Melanocyte of skin (primary cell): ENCODE measurements around a stretch of chr17.

- CAGE, long polyA plus RNA, 2 experiments, result no peak in any of the 2 experiments
Observed at GRCh38 chr17:47696597-47697206, 2.7 kb downstream of the TBKBP1 start.

DNA sequence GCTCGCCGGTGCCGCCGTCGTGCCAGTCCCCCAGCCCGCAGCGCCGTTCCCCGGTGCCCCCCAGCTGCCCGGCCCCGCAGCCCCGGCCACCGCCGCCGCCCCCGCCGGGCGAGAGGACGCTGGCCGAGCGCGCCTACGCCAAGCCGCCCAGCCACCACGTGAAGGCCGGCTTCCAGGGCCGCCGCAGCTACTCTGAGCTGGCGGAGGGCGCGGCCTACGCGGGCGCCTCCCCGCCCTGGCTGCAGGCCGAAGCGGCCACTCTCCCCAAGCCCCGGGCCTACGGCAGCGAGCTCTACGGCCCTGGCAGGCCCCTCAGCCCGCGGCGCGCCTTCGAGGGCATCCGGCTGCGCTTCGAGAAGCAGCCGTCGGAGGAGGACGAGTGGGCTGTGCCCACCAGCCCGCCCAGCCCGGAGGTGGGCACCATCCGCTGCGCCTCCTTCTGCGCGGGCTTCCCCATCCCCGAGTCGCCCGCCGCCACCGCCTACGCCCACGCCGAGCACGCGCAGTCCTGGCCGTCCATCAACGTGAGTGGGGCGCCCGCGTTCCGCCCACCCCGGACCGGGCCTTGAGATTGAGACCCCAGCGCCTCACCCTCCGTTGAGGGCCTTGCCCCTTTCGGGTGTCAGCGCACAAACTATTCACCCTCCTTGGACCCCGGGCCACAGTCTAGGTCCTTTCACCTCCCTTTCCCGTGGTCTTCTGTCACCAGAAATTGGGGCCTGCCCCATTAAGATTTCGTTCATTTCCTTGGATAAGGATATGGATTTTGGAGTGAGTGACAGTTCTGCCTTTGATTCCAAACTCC lies 15.2 kb downstream of the TBKBP1 start:
- CAGE, long polyA plus RNA, 2 experiments, result no peak in any of the 2 experiments

GRCh38 chr17:47855402-47856126 lies 4.6 kb upstream of the SP6 start:
- CAGE, long polyA plus RNA, 2 experiments, result no peak in any of the 2 experiments

DNA sequence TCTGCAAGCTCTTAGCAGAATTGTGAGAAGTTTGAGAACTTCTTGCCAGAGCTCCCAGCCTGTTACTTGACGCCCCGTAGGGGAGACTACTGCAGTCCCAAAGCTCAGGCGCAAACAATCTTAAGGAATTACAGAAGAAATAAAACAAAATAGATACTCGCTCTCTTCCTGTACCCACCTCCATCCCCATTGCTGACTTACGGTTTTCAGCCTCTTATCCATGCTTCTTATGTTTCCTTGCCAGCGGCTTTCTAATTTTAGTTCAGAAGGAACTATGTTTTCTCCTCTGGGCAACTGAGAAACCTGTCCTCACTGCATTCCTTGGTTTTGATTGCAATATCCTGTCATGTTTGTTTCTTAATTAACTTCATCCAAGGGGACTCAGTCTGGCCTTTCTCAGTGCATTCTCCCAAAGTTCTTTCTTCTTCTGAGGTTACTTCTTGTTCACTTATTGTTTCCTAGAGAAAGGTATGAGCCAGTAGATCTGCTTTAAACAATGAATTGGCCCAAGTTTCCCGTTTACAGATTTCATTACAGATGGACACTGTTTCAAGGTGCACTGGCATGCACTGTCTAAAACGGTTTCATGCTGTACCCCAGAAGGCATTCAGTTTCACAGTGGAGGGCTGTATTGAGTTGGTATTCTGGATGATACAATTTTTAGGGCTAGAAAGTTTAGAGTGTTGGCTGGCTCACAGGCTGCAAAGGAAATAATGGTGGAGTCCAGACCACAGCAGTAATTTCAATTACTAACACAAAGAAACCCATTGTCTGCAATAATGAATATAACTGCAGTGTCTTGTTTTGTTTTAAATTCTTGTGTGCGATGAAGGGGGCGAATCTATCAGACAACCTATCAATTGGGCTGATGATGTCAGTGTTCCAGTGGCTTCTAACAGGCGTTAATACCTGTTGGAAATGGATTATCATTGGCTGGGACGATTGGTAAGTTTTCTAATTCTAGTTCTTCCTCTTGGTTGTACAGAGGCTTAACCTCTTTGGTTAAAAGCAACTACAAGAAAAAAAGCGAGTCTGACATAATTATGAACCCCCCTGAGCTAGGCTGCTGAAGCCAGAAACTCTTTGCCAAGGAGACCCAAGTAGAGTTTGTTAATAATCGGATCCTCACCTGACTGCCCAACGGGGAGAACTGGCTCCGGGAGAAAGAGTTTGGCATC lies 1.3 kb downstream of the SP2 start:
- CAGE, long polyA plus RNA, 2 experiments, result no peak in any of the 2 experiments

- CAGE, long polyA plus RNA, 2 experiments, result no peak in any of the 2 experiments
Observed at GRCh38 chr17:47949067-47949802, 7.9 kb downstream of the PNPO start.

DNA sequence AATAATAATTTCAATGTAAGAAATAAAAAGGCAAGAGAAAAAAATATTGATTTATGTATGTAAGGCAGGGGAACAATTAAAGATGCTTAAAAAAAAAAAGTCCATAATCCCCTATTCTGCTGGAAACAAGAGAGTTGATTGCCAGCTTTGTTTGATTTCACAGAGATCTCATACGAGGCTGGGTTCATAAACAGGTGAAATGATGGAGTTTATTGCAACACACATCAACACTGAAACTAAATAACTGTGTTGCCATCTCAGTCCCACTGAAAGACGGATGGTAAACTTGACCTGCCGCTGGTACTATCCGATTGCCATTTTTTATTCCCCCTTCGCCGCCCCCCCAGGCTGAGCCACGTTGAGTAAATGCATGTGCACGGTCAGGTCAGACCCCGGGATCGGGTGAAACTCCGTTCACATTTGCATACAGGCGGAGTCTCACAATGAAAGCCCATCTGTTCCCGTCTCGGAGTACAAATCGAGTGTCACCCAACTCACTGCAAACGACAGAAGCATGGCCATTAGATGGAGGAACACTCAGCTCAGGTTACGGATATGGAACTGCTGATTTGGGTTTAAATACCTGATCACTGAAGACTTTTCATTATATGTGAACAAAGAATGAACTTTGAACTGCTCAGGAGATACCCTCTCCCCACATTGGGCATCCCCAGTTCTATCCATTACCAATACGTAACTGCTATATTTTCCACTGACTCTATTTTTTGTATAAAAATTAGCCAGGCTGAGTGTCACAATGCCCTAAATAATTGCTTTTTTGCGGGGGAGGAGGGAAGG lies 119.1 kb downstream of the SKAP1 start:
- CAGE, long polyA plus RNA, 2 experiments, result no peak in any of the 2 experiments

- CAGE, long polyA plus RNA, 2 experiments, result no peak in any of the 2 experiments
Observed at GRCh38 chr17:48550415-48550895, 5.5 kb upstream of the HOXB2 start.

DNA sequence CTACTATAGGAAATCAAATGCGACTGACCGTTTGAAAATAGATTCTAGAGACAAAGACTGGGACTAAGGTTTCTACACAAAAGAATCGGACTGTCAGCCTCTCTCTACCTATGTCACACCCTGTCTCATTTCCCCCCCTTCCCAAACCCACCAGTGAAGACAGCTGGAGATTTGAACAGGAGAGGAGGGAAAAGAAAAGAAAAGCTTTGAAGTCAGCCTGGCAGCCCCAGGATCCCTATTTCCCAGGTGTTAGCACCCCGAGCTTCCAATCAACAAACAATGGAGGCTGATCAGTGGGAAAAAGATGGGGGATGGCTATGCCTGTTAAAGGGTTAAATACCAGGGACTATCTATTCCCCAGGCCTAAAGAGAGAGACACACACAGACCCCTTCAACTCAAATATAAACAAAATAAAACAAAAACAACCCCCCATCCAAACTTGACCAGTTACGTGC lies 8.2 kb downstream of the HOXB4 start:
- CAGE, long polyA plus RNA, 2 experiments, result no peak in any of the 2 experiments

DNA sequence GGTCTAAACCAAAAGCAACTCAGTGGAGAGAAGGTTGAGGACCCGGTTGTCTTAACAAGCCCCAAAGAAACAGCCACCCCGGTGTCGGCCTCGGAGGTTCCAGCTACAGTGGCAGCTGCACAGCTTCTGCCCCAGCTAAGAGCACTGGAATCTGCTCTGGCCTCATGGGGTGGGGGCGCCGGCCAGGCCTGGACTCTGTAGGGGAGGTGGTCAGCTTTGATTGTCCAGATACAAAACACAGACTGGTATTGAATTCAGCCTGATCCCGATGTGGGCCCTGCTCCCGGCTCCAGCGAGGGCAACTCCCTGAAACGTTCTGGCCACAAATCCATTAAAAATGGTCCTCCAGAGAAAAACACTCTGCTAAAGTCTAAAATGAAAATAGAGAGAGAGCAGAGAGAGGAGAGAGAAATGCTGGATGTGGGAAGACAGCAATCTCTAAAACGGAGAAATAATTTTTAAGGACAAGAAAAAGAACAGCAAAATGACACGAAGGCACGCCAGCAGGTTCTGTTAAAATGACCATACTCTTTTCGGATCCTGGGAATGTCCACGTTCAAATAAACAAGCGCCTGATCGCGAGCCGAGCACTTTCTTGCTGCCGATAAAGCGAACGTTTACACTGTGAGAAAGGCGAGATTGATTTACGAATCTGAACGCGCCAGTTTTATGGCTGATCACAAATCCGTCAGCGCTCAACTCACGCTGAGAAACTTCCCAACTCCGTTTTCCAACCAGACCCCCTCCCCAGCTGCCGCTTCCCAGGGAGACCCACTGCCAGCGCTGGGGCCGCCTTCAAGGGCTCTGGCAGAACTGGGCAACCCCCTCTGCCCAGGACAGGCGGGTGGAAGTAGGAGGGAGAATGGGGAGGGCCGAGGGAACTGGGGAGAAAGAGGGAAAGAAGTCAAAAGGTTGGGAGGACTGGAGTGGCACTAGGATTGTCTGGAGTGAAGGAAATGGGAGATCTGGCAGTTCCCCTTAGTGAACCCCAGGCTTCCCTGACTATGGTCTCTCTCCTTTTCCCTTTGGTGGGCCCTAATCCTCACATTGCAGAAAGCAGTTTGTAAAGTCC lies 7.3 kb downstream of the HOXB4 start:
- CAGE, long polyA plus RNA, 2 experiments, result no peak in any of the 2 experiments

GRCh38 chr17:48598803-48599083 lies 5.2 kb upstream of the HOXB5 start:
- CAGE, long polyA plus RNA, 2 experiments, result no peak in any of the 2 experiments

GRCh38 chr17:48610024-48610161 lies 924 bp downstream of the HOXB7 start:
- CAGE, long polyA plus RNA, 2 experiments, result no peak in any of the 2 experiments

- CAGE, long polyA plus RNA, 2 experiments, result no peak in any of the 2 experiments
Observed at GRCh38 chr17:48618138-48619046, 3.3 kb upstream of the HOXB8 start.

DNA sequence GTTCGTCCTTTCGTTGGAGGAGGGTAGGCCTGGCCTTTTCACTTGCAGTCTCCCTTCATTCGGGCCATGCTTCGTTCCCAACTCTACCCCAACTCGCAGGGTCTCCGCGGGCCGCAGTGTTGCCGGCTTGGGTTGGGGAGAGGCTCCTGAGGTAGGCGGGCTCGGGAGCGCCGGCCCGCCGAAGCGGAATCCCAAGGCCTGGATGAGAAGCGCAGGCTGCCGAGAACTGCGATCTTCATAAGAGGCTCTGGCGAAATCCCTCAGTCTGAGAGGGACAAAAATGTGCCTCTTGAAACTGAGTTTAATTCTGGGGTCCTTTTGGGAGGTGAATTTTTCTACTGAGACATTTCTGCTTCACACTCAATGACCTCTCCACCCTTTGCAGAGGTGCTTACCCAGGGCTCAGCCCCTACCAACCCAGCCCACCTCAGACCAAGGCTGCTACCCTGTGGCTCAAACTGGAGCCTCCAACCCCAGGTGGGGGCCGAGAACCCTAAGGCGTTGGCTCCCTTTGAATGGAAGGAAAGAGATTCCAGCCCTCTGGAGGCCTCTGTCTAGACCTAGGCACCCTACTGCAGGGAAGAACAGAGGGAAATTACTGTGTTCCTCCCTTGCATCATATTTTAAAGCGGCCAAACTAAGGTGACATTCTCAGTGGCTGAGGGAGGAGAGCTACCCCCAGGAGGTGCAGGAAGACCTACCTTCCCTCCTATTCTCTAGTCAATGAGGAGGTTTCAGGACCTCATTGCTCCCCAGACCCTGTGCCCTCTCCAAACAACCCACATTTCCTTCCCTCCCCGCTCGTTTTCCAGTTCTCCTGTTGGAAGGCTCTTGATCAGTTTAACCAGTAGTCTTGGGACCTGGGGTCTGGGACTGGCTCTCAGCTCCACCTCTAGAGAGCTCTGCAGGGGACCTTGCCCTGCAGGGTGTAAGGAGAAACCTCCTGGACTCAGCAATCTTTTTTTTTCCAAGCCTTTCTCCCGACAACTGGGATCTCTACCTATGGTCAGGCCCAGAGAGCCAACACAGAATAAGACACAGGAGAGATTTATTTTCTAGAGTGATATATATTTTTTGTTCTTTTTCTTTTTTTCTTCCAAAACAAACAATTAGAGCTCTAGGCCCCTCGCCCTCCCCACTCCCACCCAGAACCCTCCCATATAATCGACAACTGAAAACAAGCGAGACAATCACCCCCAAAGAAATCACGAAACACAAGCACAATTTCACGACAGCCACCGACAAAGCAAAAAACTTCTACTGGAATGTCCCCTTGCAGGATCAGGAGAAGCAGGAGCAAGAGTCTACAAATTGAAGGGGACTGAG lies 5.5 kb upstream of the HOXB8 start:
- CAGE, long polyA plus RNA, 2 experiments, result no peak in any of the 2 experiments

DNA sequence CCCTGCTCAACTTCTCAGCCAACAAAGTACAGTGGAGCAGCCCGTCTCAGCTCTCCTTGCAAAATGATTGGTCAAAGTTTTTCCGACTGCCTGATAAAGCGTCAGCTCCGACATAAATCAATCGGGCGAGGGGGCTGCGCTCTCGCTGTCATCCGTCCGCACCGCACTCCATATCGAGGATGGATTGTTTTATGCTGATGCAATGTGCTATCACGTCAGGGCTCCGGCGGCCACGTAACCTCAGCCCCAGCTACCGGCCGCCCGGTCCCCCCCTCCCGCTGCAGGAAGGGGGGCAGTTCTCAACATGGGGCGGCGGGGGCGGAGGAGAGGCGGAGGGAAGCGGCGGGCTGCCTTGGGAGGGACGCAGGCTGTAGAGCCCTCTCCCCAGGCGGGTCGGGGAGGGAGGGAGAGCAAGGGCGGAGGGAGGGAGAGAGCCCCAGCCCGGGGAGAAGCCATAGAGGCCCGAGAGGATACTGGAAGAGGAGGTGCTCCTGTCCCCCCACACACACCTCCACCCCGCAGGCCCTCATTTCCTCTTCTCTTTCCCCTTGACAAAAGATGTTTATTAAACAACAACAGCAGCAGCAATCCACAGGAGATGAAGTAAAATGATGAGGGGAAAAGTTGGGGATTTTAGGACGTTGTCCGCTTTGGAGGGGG lies 381 bp upstream of the HOXB9 start:
- CAGE, long polyA plus RNA, 2 experiments, result no peak in any of the 2 experiments

- CAGE, long polyA plus RNA, 2 experiments, result no peak in any of the 2 experiments
Observed at GRCh38 chr17:48637827-48638275, 11.7 kb upstream of the HOXB9 start.

DNA sequence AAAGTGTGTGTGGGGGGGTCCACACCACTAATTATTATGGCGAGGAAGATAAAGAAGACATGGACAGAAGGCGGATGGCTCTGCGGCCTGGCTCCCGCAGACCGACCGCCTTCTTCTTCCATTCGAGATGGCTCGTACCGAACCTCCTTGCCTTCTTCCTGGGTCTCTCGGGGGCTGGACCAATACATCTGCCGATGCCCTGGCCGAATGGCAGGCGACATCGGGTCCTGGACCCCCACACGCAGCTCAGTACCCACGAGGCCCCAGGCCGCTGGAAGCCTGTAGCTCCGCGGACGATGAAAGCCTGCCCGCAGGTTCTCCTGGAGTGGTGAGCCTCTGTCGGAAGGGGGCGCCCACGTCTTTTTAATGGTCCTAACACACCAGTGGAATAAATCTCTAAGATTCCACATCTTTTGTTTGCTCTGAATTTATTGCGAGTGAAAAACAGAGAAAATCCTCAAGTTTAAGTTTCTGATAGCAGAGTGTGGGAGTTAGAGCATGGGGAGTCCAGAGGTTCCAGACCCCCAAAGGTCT lies 1.4 kb downstream of the PRAC2 start:
- CAGE, long polyA plus RNA, 2 experiments, result no peak in any of the 2 experiments

DNA sequence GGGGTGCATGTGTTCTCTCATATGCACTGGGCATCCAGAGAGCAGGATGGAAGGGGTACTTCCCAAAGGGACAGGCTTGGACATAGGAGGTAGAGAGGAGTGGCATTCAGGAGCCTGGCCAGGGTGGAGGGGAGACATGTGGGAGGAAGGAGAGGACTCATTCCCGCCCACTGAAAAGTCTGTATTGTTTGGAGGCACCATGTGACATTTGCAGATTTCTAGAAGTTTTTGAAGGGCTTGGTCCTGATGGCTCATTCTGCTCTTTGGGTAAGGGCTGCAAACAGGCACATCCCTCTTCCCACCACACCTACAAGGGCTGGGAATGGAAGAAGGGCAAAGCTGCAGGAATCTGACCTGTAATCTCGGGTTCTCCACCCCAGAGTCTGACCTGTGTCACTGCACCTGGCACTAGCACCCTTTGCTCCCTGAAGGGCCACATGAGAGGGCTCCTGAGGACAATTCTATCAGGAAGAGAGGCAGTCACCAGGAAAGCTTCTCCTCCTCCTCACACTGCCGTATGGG lies 26.6 kb downstream of the TTLL6 start:
- CAGE, long polyA plus RNA, 2 experiments, result no peak in any of the 2 experiments

- CAGE, long polyA plus RNA, 2 experiments, result no peak in any of the 2 experiments
Observed at GRCh38 chr17:48811992-48812344, 5.1 kb downstream of the TTLL6 start.

- CAGE, long polyA plus RNA, 2 experiments, result no peak in any of the 2 experiments
Observed at GRCh38 chr17:48837881-48838341, 7.1 kb downstream of the CALCOCO2 start.

DNA sequence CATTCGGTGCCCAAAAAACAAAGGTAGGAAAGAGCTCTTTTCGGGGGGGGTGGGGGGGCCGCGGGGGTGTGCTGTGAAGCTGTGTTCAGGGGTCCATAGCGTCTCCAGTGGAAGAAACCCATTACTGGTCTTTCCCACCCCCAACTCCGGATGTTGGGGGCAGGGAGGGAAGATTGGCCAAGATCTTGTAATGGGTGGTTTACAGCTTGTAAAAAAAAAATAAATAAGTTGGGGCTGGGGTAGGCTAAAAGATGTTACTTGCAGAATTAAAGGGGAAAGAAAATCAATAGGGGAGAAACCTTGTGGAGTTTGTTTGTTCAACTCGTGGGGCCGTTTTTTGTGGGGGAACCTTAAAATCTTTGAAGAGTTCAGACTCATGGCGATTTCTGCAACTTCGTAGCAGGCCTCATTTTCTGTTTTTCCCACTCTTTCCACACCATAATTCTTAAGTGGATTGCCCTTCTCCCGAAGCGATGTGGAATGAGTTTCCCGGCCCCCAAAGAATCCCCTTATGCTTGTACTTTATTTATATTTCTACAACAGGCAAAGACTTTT lies 2.0 kb downstream of the IGF2BP1 start:
- CAGE, long polyA plus RNA, 2 experiments, result no peak in any of the 2 experiments